Peripheral blood mononuclear cell (primary cell): ENCODE data around the gene COX5B.

GRCh38 chr2:96806368-96807453 lies 9.4 kb upstream of the CNNM3 start:
- PRO-cap, 8 experiments, result peak in 5 of 8 experiments; most common plus-strand start chr2:96807034 (in 4); most common minus-strand start chr2:96806942 (in 4)

- PRO-cap, 8 experiments, result no peak in any of the 8 experiments
Observed at GRCh38 chr2:96815166-96815693, 838 bp upstream of the CNNM3 start.

DNA sequence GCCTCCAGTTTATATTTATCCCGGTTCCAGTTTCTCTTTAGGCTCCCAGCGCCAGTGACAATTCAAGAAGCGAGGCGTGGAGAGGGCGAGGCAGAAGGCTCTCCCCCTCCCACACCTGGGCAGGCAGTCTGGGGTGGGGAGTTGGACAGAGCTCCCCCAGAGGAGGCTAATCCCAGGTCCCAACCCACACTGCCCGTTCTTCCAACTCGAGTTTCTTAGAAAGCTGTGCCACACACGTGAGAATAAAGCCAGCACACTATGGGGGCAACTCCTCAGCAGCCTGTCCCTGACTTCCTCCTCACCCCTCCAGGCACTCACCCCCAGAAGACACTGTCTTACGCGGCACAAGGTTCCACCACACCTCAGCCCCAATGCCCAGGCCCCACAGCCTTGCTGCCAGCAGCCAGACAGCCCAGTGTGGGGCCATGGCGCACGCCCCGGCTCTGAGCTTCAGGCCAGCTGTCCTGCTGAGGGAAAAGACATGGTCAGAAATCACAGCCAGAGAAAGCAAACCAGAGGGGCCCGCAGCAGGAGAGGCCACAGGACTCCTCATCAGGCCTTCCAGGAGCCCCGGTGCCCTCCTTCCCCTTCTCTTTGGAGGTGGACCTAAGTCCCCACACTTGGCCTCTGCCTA lies 2.3 kb downstream of the SEMA4C start:
- PRO-cap, 8 experiments, result no peak in any of the 8 experiments

- PRO-cap, 8 experiments, result no peak in any of the 8 experiments
Observed at GRCh38 chr2:96868874-96869692, 797 bp downstream of the SEMA4C start.

GRCh38 chr2:96875792-96876833 lies 6.2 kb upstream of the SEMA4C start:
- PRO-cap, 8 experiments, result no peak in any of the 8 experiments

- PRO-cap, 8 experiments, result no peak in any of the 8 experiments
Observed at GRCh38 chr2:96896163-96896668, 26.3 kb upstream of the SEMA4C start.

GRCh38 chr2:97048394-97049103 lies 46.1 kb downstream of the FAHD2B start:
- PRO-cap, 8 experiments, result no peak in any of the 8 experiments

DNA sequence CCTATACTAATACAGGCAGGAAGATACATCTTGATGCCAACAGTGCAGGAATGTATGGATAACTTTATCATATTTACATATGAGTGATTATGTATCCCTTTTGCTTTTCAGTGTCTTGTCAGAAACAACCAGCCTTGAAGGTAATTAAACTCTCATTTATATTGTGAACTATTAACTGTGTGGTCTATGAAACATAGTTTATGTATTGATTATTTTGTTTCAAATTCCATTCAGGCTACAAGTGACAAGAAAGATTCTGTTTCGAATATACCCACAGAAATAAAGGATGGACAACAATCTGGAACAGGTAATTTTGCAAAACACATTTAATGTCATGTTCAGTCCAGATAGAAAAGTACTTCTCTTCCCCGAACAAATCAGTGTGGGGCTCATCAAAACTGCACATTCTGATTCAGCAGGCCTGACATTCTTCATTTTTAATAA lies 100.4 kb downstream of the ANKRD36 start:
- PRO-cap, 8 experiments, result no peak in any of the 8 experiments

- PRO-cap, 8 experiments, result no peak in any of the 8 experiments
Observed at GRCh38 chr2:97216869-97217657, 104.1 kb downstream of the ANKRD36 start.

DNA sequence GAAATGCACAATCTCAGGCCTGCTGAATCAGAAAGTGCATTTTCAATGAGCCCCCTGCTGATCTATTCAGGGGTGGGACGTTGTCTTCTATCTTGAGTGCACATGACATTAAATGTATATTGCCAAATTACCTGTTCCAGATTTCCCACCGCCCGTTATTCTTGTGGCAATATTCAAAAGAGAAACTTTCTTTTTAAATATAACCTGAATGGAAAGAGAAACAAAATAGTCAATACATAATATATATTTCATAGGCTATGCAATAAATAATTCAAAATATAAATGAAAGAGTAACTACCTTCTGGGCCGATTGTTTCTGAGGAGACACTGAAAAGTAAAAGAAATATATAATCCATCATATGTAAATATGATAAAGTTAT lies 51.6 kb downstream of the ANKRD36B start:
- PRO-cap, 8 experiments, result no peak in any of the 8 experiments

DNA sequence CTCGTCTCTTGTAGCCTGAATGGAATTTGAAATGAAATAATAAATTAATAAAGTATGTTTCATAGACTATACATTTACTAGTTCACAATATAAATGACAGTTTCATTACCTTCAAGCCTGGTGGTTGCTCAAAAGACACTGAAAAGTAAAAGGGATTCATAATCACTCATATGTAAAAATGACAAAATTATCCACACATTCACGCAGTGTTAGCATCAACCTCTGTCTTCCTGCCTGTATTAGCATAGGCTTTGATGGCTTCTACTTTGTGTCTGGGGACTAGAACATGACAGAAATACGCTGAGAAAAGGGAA lies 42.1 kb downstream of the ANKRD36B start:
- PRO-cap, 8 experiments, result no peak in any of the 8 experiments

DNA sequence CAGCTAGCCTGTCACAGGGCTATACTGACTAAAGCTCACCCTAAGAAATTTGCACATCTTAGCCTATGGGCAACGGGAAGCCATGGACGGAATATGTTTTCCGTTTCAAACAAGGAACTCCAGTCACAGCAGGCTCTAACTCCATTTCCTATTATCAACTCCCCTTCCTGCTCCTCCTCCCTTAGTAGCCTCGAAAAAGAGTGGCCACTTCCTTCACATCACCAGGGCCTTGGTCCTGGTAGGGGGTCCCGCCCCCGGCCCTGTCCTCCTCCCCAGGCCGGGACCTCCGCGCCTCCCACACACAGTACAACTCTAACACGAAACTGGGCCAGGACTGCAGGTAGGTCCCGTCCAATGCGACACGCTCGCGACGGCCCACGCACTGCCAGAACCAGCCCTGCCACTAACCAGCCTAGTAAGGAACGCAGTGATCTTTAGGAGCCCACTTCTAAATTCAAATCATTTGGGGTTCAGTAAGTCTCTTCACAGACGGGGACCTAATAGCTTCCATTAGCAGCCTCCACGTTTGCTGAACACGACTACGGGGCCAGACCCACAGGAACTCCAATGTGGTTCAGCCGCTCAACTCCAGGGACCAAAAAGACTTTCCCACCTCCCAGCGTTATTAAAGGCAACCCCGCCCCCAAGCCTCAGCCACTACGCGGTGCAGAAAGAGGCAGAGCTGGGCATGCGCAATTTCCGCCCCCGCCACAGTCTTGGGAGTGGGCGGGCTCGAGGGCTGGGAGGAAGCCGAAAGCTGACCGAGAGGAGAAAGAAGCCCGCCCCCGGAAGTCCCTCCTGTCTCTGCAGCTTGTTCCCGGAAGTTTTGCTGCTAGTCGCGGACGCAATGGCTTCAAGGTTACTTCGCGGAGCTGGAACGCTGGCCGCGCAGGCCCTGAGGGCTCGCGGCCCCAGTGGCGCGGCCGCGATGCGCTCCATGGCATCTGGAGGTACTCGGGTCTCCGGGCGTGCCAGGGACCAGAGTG lies at the start of gene COX5B:
TSS of gene COX5B (plus strand) at position 823 of the 986 bp plus-strand sequence.
- PRO-cap, 8 experiments, result peak in 8 of 8 experiments; most common plus-strand start position 835 of the sequence (in 7); most common minus-strand start position 602 of the sequence (in 8)

GRCh38 chr2:97788028-97789188 lies 75.0 kb downstream of the ZAP70 start:
- PRO-cap, 8 experiments, result no peak in any of the 8 experiments

GRCh38 chr2:97832744-97833498 lies 119.5 kb downstream of the ZAP70 start:
- PRO-cap, 8 experiments, result no peak in any of the 8 experiments

GRCh38 chr2:97851226-97851876 lies 138.0 kb downstream of the ZAP70 start:
- PRO-cap, 8 experiments, result no peak in any of the 8 experiments

- PRO-cap, 8 experiments, result no peak in any of the 8 experiments
Observed at GRCh38 chr2:98036651-98037164, 41.0 kb upstream of the TMEM131 start.

DNA sequence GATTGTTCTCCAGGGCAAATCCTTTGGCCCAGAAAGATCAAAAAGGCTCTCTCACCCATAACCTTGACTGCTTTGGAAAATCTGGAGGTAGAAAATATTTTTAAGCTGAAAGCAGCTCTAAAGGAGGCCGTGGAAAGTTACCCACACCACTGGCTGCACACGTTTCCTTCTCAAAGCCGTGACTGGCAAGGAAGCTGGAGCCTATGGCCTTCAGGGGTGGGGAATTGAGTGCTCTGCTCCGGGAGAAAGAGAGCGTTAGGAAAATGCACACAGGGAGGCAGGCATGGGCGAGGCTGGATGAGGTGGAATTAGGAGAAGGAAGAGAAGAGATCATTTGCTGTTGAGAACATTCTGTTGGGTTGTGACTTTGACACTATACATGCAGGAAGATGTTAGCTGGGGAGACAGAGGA lies 68.8 kb upstream of the CNGA3 start:
- PRO-cap, 8 experiments, result no peak in any of the 8 experiments

DNA sequence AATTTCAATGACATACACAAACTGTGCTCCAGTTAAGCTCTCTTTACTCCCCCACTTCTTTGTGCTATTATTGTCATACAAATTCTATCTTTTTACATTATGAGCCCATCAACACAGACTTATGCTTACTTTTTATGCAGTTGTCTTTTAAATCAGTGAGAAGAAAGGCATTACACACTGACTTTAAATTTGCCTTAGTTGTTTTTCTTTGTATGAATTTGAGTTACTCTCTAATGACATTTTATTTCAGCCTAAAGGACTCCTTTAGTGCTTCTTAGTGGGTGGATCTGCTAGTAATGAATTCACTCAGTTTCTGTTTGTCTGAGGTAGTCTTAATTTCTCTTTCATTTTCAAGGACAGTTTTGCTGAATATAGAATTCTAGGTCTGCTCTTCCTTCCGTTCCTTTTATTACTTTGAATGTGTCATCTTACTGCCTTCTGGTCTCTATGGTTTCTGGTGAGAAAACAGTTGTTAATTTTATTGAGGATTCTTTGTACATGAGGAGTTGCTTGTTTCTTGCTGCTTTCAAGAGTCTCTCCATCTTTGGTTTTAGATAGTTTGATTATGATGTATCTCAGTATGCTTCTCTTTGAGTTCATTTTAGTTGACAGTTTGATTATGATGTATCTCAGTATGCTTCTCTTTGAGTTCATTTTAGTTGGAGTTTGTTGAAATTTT lies 5.9 kb upstream of the INPP4A start:
- PRO-cap, 8 experiments, result no peak in any of the 8 experiments

DNA sequence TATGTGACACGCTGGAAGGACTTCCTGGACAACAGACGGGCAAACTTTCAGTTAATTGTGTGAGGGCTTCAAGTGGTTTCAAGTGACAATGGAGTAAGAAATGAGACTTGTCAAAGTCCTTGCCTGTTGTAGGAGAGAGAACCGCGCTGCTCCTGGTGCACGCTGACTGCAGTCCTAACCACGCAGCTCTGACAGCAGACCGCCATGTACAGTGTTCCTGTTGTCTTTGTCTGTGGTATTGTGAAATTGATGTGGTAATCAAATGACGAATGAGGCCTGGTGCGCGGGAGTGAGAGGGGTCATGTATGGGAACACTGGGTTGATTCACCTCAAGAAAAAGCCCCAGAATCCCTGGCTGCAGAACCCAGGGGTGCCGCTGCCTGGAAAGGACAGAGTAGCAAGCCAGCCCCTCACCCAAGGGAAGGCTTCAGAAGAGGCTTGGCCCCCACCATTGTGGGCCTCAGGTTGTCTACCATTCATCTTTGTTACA lies 64.0 kb downstream of the INPP4A start:
- PRO-cap, 8 experiments, result peak in 8 of 8 experiments; most common plus-strand start position 360 of the sequence (in 7); most common minus-strand start position 190 of the sequence (in 8)

GRCh38 chr2:98569294-98569945 lies 38.9 kb downstream of the COA5 start:
- PRO-cap, 8 experiments, result no peak in any of the 8 experiments